ENCODE results near the genes REEP6 and ONECUT3.

DNA sequence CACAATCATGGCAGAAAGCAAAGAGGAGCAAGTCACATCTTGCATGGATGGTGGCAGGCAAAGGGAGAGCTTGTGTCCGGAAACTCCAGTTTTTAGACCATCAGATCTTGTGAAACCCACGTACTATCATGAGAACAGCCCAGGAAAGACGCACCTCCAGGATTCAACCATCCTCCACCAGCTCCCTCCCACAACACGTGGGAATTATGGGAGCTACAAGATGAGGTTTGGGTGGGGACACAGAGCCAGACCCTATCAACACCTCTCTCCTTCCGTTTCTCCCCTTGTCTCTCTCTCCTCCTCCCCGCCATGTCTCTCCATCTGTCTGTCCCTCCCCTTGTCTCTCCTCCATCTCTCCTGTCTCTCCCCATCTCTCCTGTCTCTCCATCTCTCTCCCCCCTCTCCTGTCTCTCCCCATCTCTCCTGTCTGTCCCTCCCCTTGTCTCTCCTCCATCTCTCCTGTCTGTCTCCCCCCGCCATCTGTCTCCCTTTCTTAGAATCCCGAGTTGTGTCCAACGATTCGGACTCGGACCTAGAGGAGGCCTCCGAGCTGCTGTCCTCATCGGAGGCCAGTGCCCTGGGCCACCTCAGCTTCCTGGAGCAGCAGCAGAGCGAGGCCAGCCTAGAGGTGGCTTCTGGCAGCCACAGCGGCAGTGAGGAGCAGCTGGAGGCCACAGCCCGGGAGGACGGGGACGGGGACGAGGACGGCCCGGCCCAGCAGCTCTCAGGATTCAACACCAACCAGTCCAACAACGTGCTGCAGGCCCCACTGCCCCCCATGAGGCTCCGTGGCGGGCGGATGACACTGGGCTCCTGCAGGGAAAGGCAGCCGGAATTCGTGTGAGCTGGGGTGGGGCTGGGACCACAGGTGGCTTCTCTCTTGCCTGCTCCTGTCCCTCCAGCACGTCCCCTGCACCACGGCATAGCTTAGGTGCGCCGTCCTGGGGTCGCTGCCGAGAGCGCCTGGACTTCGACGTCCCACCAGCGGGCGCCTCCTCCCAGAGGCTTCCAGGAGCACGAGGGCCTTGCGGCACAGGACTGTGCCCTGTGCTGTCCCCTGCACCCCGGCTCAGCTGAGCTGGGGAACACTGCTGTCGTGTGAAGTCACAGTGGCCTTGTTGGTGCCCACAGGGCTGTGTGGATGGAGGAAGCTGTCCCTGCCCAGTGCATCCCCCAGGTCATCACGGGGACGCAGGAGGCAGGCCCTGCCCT lies 9.6 kb downstream of the POLR2E start:
- PRO-cap, 5 experiments = peak in 1 of 5 experiments; most common plus-strand start position 684 of the sequence (in 1); most common minus-strand start position 277 of the sequence (in 1)
- RAMPAGE, long total RNA, 2 experiments = no peak in any of the 2 experiments
- RRBS = no CpG with 5 or more reads among the region's 44 CpGs

DNA sequence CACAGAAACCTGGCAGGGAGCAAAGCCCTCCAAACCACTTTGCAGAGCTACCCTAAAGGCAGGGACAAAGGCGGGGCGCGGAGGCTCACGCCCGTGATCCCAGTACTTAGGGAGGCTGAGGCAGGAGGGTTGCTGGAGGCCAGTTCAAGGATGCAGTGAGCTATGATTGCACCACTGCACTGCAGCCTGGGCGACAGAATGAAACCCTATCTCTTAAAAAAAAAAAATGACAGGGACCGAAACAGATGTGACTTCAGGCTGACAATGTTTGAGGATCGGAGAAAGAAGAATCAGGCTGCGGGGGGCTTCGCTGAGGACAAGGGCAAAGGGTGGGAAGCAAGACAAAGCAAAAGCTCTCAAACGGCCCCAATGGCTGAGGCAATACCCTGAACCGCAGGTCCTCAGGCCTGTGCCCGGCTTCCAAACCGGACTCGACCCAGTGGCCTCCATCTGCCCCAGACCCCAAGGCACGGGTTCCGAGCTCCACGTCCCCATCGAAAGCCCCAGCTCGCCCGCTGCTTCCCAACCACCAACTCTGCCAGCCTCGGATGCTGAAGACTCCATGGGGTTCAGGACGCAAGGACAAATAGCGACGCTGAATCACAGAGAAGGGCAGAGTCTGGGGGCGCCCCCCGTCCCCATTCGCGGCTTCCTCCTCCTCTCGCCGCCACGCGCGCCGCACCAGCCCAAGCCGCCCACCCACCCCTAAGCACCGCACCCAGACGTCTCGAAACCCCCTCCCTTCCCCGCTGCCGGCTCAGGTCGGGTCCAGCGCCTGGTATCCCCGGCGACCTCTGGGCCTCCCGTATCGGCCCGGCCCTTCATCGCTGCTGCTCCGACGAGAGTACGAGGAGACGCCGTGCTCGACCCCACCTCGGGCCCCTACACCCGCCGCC lies 598 bp downstream of the POLR2E start:
- PRO-cap, 5 experiments = no peak in any of the 5 experiments
- RAMPAGE, long total RNA, 2 experiments = no peak in any of the 2 experiments
- RRBS = no CpG with 5 or more reads among the region's 58 CpGs

GRCh38 chr19:1105313-1105529 lies 1.4 kb downstream of the GPX4 start:
- PRO-cap, 5 experiments = no peak in any of the 5 experiments
- RAMPAGE, long total RNA, 2 experiments = no peak in any of the 2 experiments
- RRBS = 60% methylated on average over 1 of the region's 20 CpGs

DNA sequence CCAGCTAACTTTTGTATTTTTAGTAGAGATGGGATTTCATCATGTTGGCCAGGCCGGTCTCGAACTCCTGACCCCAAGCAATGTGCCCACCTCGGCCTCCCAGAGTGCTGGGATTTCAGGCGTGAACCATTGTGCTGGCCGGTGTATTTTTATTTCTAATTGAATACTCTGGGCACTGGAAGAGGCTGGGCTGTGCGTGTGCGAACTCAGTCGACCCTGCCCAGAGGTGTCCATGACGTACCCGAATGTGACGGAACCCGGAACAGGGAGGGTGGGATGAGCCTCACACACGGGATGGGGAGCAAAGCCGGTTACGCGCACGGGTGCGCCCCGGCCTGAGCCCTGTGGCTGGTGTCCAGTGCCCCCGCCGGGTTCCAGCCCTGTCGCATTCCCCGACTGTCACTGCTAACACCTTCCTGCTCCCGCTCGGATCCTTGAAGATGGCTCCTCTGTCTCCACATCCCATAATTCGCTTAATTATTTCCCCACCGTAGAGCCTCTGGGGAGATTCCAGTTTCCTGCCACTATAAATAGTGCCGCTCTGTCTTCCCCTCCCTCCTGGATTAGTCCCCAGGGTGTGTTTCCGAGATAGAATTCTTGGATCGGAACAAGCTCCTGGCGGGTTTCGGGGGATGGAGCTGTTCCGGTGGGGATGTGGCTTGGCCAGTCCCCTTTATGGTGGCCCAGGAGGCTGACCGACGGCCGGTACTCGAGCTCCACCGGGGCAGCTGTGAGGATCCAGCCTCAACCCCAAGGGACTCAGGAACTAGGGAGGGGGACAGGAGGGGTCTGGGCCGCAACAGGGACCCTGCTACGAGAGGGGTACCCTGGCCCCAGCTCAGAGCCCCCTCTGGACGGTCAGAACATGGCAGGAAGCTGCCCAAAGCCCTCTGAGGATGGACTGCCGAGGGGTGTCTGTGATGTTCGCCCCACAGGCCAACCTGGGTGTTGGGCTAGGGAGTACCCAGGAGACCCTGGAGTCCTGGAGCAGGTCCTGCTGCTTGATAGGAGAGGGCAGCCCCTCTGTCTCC lies 21.9 kb downstream of the SBNO2 start:
- PRO-cap, 5 experiments = no peak in any of the 5 experiments
- RAMPAGE, long total RNA, 2 experiments = no peak in any of the 2 experiments
- RRBS = 79% methylated on average over 12 of the region's 43 CpGs

- PRO-cap, 5 experiments = no peak in any of the 5 experiments
- RAMPAGE, long total RNA, 2 experiments = no peak in any of the 2 experiments
- RRBS = no CpG with 5 or more reads among the region's 11 CpGs
Measured at GRCh38 chr19:1162606-1163042, 11.4 kb downstream of the SBNO2 start.

DNA sequence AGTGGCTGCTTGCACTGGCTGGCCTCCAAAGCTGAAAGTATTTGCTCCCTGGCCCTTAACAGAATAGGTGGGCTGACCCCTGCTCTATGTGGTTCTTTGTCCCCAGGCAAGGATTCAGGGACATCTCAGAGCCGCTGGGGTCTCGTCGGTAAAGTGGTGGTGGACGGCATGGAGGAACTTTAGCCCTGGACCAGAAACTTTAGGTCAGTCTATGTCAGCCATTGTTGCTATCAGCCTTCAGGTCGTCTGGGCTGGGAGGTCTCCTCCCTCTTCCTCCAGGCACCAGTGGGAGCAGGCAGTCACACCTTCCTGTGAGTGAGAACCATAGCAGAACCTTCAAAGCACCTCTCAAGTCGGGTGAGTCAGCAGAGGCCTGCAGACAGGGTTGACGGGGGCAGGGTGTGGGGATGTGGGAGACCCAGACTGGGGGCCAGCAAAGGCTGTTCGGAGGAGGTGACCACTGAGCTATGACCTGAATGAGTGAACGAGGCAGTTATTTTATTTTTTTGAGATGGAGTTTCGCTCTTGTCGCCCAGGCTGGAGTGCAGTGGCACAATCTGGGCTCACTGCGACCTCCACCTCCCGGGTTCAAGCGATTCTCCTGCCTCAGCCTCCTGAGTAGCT lies 15.3 kb upstream of the SBNO2 start:
- PRO-cap, 5 experiments = no peak in any of the 5 experiments
- RAMPAGE, long total RNA, 2 experiments = no peak in any of the 2 experiments
- RRBS = no CpG with 5 or more reads among the region's 14 CpGs

DNA sequence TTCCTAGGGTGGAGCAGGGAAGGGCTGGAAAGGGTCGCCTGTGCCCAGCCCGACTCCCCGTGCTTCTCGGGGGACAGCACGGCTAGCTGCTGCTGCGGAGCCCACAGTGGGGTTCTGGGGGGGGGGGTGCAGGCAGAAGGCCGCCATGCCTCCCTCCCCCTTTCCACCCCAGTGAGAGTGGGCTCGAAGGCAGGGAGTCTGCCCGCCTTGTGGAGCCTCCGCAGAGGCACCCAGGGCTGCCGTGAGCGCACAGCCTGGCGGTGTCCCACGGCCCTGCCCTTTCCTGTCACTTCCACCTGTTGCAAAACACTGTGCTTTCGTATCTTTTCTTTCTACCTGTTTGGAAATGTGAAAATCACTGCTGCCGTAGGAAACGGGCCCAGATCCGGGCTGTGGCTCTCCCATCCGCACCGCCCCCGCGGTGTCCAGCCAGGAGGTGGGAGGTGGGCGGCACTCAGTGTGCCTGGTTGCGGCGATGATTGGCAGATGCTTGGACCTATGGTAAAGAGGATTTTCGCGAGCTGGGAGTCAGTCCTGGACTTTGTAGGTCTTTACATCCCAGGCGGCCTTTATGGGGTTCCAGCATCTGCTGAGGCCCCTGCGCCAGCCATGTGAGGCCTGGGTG lies 5.9 kb downstream of the STK11 start:
- PRO-cap, 5 experiments = peak in 2 of 5 experiments; most common plus-strand start position 382 of the sequence (in 2); most common minus-strand start position 230 of the sequence (in 1)
- RAMPAGE, long total RNA, 2 experiments = no peak in any of the 2 experiments
- RRBS = no CpG with 5 or more reads among the region's 29 CpGs

GRCh38 chr19:1213688-1214685 lies 8.4 kb downstream of the STK11 start:
- PRO-cap, 5 experiments = peak in 3 of 5 experiments; most common plus-strand start chr19:1214322 (in 1); most common minus-strand start chr19:1213913 (in 2)
- RAMPAGE, long total RNA, 2 experiments = no peak in any of the 2 experiments
- RRBS = no CpG with 5 or more reads among the region's 39 CpGs

- PRO-cap, 5 experiments = no peak in any of the 5 experiments
- RAMPAGE, long total RNA, 2 experiments = no peak in any of the 2 experiments
- RRBS = no CpG with 5 or more reads among the region's 11 CpGs
Measured at GRCh38 chr19:1231677-1232259, 6.0 kb downstream of the CBARP start.

- PRO-cap, 5 experiments = no peak in any of the 5 experiments
- RAMPAGE, long total RNA, 2 experiments = no peak in any of the 2 experiments
- RRBS = no CpG with 5 or more reads among the region's 22 CpGs
Measured at GRCh38 chr19:1239629-1240126, 1.9 kb upstream of the ATP5F1D start.

- PRO-cap, 5 experiments = peak in 5 of 5 experiments; most common plus-strand start chr19:1245394 (in 3); most common minus-strand start chr19:1245629 (in 1)
- RAMPAGE, long total RNA, 2 experiments = no peak in any of the 2 experiments
- RRBS = 10% methylated on average over 7 of the region's 39 CpGs
Measured at GRCh38 chr19:1245195-1246296, 2.8 kb upstream of the MIDN start.

- PRO-cap, 5 experiments = no peak in any of the 5 experiments
- RAMPAGE, long total RNA, 2 experiments = no peak in any of the 2 experiments
- RRBS = no CpG with 5 or more reads among the region's 20 CpGs
Measured at GRCh38 chr19:1264451-1265131, 4.5 kb upstream of the CIRBP start.

- PRO-cap, 5 experiments = peak in 5 of 5 experiments; most common plus-strand start chr19:1355845 (in 4); most common minus-strand start chr19:1355968 (in 5)
- RAMPAGE, long total RNA, 2 experiments = no peak in any of the 2 experiments
- RRBS = no CpG with 5 or more reads among the region's 35 CpGs
Measured at GRCh38 chr19:1355491-1356464, 1.0 kb downstream of the PWWP3A start.

DNA sequence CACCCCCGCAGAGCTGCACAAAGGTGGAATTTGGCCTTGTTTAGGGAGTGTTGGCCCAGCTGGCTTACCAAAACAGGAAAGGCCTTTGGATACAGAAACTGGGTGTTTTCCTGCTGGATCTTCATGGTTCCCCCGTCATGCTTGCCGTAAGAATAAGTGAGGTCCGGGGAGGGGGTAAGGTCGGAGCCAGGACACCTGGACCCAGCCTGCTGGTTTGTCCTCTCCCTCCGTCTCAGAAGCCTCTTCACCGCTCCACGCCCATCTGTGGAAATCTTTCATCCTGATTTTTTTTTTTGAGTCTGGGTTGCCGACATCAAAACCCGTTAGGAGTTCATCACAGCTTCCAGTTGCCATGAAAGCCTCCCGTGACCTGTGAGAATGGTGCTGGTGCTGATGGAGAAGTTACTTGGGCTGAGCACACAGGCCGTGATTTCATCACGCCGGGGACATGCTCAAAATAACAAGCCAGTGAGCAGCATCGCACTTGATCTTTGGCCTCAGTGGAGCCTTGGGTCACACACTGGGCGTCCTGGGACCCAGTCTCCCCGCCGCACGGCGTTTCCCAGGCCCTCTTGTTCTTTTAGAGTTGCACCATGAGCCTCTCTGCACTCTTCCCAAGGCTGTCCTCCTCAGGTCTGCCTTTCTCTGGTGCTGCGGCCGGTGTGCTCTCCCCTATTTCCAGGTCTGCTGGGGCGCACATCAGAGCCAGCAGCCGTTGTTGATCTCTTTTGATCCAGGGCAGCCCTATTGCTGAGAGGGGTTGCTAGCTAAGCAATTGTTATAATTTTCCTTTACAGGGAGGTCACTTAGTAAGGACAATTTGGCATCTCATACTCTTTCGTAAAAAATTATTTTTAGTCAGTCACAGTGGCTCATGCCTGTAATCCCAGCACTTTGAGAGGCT lies 9.6 kb upstream of the NDUFS7 start:
- PRO-cap, 5 experiments = peak in 1 of 5 experiments; most common plus-strand start position 487 of the sequence (in 1)
- RAMPAGE, long total RNA, 2 experiments = no peak in any of the 2 experiments
- RRBS = no CpG with 5 or more reads among the region's 25 CpGs

- PRO-cap, 5 experiments = no peak in any of the 5 experiments
- RAMPAGE, long total RNA, 2 experiments = no peak in any of the 2 experiments
- RRBS = 100% methylated on average over 2 of the region's 38 CpGs
Measured at GRCh38 chr19:1377777-1378382, 5.8 kb upstream of the NDUFS7 start.

DNA sequence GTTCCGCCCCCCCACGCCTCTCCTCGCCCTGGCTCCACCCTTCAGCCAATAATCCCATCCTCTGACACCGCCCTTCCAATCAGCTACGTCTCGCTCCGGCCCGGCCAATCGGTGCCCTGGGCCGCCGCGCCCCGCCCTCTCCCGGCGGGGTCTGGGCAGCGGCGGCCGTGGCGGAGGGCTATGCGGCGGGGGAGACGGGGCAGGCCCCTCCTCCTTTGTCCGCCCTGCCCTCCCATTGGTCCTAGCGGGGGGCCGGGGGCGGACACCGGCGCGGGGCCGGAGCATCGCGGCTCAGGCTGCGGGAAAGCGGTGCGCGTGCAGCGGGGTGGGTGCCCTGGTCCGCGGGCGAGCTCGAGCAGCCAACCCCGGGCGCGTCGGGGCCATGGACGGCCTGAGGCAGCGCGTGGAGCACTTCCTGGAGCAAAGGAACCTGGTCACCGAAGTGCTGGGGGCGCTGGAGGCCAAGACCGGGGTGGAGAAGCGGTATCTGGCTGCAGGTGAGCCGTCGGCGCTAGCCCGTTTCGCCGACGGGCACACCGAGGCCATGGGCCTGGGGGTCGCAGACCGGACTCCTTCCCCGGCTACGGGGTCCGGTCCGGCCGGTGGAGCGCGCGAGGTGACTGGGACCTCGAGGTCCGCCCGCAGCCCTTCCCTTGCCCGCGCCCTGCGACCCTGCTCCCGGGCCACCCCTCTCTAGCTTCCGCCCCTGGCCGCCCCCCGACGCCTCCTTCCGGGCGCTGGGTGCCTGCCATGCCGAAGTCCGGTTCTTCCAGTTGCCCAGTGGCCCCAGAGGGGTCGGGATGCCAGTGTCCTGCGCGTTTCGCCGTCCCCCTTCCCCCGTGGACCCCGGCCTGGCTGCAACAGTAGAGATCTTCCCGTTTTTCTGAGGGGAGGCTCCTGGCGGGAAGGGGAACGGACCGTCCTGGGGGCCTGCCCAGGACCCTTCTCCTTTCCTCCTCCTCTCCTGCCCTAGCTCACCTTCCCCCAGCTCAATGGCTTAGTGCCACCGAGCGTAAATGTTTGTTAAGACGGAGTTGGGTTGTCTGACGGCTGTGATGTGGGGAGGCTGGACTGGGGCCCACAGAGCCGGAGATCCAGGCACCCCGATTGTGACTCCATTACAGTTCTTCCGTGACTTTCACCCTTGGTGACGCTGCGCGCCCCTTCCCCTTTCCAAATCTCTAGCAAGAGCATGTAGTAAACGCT lies at the start of gene REEP6:
Gene REEP6, plus strand, starts transcription at position 294 of the 1,206 bp plus-strand sequence.
- PRO-cap, 5 experiments = peak in 5 of 5 experiments; most common plus-strand start position 181 of the sequence (in 5)
- RAMPAGE, long total RNA, 2 experiments = start-site peak on the plus strand in 1 of 2 experiments, centred at position 309 of the sequence, 888 reads per replicate
- RRBS = 3% methylated on average over 62 of the region's 107 CpGs

DNA sequence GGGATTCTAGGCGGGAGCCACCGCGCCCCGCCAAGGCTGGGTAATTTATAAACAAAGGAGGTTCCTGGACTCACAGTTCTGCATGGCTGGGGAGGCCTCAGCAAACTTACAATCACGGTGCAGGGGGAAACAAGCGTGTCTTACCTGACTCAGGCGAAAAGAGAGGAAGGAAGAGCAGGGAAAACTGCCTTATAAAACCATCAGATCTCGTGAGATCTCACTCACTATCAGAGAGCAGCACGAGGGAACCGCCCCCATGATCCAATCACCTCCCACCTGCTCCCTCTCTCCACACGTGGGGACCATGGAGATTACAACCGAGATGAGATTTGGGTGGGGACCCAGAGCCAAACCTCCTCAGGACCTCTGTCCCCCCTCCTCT lies 20.8 kb downstream of the MEX3D start:
- PRO-cap, 5 experiments = no peak in any of the 5 experiments
- RAMPAGE, long total RNA, 2 experiments = no peak in any of the 2 experiments
- RRBS = no CpG with 5 or more reads among the region's 12 CpGs

GRCh38 chr19:1619076-1619638 lies 13.9 kb upstream of the UQCR11 start:
- PRO-cap, 5 experiments = no peak in any of the 5 experiments
- RAMPAGE, long total RNA, 2 experiments = no peak in any of the 2 experiments
- RRBS = 95% methylated on average over 15 of the region's 33 CpGs

- PRO-cap, 5 experiments = no peak in any of the 5 experiments
- RAMPAGE, long total RNA, 2 experiments = no peak in any of the 2 experiments
- RRBS = 27% methylated on average over 6 of the region's 18 CpGs
Measured at GRCh38 chr19:1667523-1668150, 15.2 kb upstream of the TCF3 start.

- PRO-cap, 5 experiments = no peak in any of the 5 experiments
- RAMPAGE, long total RNA, 2 experiments = no peak in any of the 2 experiments
- RRBS = 6% methylated on average over 52 of the region's 64 CpGs
Measured at GRCh38 chr19:1753247-1753749, at the start of gene ONECUT3. Gene ONECUT3 (plus strand): TSS chr19:1753506.